Duodenum (tissue), 1 donor: ENCODE measurements around a stretch of chr2.

DNA sequence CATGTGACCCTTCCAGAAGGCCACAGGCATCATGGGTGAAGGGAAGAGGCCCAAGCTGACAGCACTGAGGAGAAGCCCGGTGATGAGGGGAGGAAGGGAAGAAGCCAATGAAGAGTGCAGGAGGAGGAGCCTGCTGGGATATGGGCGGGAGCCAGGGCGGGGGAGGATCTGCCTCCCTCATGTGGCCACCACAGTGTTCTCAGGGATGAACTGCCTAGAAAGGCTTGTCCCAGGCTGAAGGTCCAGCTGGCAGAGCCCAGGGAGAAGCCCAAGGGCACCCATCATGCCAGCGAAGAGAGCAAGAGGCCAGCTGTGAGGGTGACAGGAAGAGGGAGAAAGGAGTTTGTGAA is 24.6 kb upstream of the PLB1 start:
- PRO-cap = no peak

DNA sequence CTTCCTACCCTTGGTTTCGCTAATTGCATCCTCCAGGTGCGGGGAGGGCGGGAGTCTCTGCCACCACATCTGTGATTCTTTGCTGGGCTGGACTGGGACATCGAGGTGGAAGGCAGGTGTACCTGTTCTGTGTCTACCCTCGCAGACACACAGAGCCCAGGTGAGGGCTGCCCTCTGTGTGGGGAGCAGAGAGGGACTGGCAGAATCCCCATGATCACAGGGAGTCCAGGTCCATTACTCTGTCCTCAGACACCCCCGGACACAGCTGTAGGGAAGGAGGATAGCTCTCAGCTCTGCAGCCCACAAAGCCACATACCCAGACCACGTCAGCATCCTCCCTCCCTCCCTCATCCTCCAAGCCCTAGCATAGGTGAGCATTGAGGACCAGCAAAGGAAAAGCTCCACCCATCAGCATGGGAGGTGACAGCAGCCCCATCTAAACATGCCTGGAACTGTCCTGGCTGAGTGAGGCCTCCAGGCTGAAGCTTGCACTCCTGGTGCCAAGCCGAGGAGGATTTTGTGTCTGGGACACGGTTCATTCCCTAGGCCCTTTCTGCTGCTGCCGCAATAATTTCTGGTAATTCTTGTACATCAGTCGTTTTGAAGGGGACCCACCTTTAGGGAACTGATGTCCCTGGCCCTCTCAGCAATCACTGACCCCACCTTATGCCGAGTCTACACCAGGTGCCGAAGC is 49.9 kb downstream of the PLB1 start:
- PRO-cap = no peak

DNA sequence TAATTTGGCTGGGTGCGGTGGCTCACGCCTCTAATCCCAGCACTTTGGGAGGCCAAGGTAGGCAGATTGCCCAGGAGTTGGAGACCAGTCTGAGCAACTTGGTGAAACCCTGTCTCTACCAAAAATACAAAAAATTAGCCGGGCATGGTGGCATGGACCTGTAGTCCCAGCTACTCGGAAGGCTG is 127.8 kb downstream of the PLB1 start:
- PRO-cap = no peak

DNA sequence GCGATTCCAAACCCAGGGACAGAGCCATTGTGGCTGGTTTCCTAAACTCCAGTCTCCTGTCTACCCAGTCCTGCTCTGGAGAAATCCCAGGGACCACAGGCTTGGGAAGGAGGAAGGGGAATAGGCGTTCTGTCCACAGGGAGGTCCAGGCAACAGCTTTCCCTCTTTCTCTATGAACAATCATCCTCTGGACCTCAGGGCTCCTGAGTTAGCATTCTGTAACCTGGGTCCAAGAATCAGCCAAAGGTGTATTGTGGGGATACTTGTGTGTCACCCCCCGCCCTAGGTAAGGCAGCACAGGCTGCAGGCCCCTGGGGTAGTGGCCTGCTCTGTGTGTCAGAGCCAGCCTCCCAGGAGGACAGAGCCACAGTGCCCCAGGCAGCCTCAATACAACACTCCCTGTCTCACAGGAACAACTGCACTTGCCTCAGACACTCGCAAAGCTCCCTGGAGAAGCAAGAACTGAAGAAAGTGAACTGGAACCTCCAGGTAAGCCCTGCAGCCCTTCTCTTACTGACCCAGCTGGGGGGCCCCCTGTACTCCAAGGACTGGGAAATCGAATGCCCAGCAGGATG is 121.4 kb upstream of the PPP1CB start:
- PRO-cap = no peak

DNA sequence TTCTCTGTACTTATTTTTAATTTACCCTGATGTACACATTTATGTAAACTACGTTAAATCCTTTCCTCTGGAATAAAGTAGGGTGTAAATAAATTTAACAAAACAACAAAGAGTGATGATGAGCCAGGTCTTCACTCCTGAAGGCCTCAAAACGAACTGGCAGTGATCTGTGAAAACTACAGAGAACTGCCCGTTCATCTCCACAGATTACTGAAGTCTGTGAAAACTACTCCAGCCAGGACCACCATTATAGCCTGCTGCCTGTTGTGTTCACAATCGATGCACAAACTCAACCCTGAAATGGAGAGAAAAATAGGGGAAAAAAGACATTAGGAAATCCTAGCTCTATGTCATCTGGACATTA is 1.6 kb upstream of the PPP1CB start:
- PRO-cap = no peak

DNA sequence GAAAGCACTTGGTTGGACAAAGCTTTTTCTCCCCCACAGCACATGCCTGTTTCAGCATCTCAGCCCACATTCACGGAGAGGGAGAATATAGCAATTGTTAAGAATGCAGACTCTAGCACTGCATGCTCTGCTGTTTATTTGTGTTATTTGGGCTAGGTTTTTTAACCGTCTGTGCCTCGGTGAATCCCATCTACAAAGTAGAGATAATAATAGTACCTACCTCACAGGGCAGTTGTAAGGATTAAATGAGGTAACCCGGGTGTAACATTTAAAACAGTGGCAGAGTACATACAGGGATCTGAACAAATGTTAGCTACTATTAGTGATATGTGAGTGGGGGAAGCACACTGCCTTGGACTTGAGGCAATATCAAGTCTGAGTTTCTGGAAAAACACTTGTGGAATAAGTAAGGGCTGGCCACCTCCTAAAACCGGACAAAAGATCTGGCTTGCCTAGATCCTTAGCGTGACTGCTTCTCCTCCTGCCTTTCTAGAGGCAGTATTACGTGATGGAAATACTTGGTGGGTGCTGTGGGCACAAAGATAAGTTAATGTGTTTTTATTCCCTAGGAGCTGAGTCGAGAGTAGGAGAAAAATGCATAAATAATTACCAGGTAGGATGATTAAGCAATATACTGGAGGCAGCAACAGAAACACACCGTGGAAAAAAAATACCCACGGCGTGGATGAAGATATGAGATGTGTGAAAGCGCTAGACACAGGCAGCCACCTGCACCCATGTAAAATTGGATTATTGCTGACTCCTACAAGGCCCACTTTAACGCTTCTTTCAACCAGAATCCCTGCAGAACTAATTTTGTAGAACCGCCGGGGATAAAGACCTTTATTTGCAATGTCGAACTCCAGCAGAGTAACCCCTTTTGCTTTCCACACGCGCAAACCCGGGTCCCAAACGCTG is 916 bp upstream of the PPP1CB start:
- PRO-cap = no peak

DNA sequence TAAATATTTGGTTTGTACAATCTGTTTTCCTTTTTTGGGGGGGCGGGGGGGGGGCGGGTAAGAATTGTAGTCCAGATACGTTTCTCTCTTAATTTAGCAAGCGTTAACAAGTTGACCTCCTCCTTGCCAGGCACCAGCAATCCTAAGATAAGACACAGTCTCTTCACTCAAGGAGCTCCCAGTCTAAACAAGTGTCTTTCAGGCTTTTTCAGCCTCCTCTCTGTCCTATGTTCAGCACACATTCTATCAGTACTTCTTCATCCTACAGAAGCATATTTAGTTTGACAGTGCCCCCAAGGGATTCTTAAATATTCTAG is 2.6 kb downstream of the PPP1CB start:
- PRO-cap = no peak

GRCh38 chr2:28755395-28756110 is 3.9 kb downstream of the PPP1CB start:
- PRO-cap = no peak

- PRO-cap = no peak
Observed at GRCh38 chr2:28869448-28870149, 510 bp downstream of the TRMT61B start.

- PRO-cap = no peak
Observed at GRCh38 chr2:28956295-28956833, 24.7 kb upstream of the TOGARAM2 start.

GRCh38 chr2:29097309-29097939 is 17.8 kb upstream of the CLIP4 start:
- PRO-cap = no peak

- PRO-cap = no peak
Observed at GRCh38 chr2:29108059-29108849, 7.0 kb upstream of the CLIP4 start.

DNA sequence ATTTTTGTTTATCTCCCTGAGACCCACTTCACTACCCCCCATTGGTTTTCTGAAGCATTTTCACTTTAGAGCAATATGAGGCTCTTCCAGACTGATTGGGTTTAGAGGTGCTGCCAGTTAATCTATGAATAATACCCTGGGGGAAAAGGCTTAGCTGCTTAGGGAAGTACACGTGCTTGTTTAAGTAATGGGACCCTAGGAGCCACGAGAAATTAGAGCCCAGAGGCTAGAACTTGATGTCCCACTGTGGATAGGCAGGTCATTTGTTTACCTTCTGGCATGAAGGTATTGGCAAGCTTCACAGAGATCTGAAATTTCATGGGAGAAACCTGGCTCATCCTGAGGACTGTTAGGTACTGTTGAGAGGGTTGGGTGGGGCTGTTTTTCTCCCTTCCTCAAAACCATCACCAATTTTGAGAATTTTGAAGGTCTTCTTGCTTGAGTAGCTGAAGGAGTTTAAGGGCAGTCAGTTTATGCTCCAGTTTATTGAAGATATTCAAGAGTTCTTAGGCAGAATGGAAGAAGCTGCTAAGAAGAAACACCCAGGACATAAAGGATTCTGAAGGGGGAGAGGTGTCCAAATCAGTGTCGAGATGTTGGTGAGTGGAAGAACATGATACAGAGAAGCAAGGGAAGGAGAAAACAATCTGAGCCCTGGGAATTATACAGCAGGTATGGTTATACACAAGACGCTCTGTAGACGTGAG is 59.9 kb downstream of the CLIP4 start:
- PRO-cap = no peak

- PRO-cap = no peak
Observed at GRCh38 chr2:29269252-29269795, 154.1 kb downstream of the CLIP4 start.

DNA sequence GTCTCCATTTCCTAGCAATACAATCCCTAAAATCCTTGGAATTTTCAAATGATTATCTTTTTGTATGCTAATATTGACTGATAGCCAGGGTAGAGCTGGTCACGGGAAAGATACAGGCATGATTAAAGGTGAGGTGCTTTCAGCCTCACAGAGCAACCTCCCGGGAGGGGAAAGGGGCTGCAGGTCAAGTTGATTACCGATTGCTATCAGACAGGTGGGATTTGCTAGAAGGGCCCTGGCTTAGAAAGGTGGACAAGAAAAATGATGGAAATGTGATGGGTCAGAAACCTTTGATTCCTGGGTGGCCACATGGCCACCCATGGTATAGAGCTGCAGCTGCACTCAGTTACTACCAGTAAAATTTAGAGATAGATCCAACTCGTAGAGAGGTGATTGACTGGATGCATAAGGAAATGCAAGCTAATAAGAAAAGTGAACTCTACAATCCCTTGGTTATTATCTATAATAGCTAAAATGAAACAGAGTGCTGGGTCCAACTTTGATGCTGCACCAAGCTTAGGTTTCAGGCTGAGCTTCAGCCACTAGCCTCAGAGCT is 15.3 kb downstream of the YPEL5 start:
- PRO-cap = no peak

- PRO-cap = bidirectional peak, plus-strand start at chr2:30231537, minus-strand start at chr2:30231398
Observed at GRCh38 chr2:30230206-30231473, 694 bp upstream of the LBH start.

DNA sequence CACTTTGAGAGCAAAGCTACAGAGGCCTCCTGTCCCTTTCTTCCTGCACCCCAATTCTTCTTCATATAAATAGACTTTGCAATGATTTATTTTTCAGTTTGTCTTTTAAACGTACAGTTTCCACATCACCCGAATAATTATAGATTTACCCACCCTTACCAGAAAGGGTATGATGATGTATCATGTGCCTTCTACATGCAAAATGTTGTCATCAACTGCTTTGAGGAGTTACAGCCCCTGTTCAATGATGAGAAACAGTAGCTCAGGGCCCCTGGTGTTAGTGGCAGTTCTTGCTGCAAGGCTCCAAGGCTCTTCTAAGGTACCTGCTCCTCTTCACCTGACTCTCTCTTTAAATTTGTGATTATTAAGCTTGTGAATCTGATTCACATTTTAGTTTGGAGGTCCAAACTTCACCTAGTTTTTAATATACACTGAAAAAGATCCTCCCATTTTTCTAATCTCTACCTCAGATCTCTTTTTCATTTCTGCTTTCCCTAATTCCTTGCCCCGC is 39.7 kb downstream of the LBH start:
- PRO-cap = no peak

- PRO-cap = no peak
Observed at GRCh38 chr2:30446547-30446875, 535 bp upstream of the LCLAT1 start.

DNA sequence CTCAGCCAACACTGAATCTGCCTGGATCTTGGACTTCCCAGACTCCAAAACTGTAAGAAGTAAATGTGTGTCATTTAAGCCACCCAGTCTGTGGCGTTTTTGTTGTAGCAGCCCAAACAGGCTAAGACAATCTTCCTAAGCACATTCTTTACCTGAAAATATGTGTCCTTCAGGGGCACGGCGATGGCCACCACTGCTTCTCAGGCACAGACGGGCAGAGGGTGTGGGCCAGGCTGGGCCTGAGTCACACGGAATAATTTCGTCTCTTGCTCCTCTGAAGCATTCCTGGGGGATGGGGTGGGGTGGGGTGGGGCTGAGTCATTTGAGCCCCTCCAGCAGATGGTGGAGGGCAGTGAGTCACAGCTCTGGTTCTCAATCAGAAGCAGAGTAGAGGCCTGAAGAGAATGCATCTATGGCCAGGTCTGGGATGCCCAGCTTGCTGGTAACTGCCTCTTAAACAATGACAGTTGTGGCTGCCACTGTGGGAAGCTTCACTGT is 142.3 kb downstream of the CAPN13 start:
- PRO-cap = no peak

DNA sequence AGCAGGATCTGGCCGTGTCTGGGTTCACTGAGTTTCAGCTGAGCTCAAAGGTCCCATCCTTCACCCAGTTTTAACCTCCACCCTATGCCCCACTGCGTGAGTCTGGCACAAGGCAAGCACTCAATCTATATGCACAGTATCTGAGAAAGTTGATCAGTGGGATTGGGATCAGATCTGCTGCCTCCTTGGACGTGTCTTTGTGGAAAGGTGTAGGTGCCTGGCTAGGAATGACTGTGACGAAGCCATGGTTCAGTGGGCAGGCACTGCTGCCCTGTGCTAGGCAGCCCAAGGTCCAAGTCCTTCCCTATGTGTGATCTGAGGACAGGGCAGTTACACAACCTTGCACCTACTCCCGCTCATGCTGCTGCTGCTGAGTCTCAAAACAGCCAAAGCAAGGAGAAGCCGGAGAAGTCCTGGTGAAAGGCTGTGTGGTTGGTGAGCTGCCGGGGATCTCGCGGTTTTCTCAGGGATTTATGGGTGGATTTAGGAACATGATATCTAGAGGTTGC is 54.7 kb downstream of the GALNT14 start:
- PRO-cap = bidirectional peak, plus-strand start at position 385 of the sequence, minus-strand start at position 199 of the sequence; unidirectional peak, plus-strand start at position 385 of the sequence